Upper lobe of left lung (tissue), 5 donors: ENCODE results near the genes ARR3, KIF4A, GDPD2 and CXorf65.

DNA sequence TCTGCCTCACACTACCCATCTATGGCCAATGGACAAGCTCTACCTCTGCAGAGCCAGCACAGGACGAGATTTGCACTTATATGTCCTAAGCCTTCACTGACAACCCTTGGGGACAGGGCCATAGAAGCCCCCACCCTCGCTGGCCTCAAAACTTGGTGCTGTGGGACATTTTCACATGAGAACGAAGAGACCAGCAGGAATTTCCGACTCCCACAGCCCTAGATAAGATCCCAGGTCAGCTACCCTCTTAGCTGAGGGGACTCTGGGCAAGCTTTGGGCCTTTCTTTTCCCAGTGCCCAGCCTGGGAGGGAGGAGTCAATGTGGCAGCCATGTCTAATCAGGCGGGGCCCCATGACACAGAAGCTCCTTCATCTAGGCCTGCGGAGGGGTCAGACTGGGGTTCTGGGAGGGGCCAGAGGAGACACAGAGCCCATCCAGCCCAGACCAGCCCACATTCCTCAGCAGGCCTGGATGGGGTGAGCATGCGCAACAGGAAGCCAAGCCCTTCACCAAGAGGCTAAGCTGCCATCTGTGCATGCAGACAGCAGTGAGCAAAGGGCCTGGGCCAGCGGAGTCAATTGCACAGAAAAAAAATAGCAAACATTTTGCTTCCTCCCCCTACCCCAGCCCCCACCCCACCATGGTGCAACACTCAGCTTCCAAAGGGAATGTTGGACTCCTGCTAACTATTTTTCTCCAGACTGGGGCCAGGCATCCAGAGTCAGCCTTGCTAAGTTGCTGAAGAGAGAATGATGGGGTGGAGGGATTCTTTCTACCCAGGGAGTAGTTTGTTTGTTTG, 11.9 kb downstream of the PJA1 start:
- PRO-cap, 2 experiments = no peak in any of the 2 experiments
- RAMPAGE, long total RNA, 4 experiments = no peak in any of the 4 experiments

GRCh38 chrX:69503840-69504283, 264 bp upstream of the NALF2 start:
- PRO-cap, 2 experiments = no peak in any of the 2 experiments
- RAMPAGE, long total RNA, 4 experiments = no peak in any of the 4 experiments

DNA sequence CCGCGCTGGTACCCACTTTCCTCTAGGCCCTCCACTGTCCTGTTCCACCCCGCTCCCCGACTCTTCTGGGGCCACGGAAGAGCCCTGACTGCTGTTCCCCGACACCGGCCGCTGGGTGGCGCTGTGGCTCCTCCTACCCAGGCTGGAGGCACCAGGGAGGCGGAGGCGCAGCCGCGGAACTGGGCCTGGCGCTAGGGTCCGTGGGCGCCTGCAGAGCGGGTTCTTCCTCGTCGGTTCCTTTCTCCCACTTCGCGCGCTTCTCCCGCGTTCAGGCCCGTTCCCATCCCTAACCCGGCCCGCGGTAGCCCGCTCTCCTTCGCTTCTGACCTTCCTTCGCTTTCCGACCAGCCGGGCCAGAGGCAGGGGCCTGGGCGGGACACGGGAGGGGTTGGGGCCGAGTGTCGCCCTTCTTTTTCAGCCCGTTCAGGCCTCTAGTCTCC, 34.2 kb downstream of the NALF2 start:
- PRO-cap, 2 experiments = no peak in any of the 2 experiments
- RAMPAGE, long total RNA, 4 experiments = no peak in any of the 4 experiments

GRCh38 chrX:69616920-69617177, 936 bp downstream of the EDA start:
- PRO-cap, 2 experiments = no peak in any of the 2 experiments
- RAMPAGE, long total RNA, 4 experiments = no peak in any of the 4 experiments

- PRO-cap, 2 experiments = no peak in any of the 2 experiments
- RAMPAGE, long total RNA, 4 experiments = no peak in any of the 4 experiments
Measured at GRCh38 chrX:70219988-70220598, 14.4 kb upstream of the AWAT1 start.

DNA sequence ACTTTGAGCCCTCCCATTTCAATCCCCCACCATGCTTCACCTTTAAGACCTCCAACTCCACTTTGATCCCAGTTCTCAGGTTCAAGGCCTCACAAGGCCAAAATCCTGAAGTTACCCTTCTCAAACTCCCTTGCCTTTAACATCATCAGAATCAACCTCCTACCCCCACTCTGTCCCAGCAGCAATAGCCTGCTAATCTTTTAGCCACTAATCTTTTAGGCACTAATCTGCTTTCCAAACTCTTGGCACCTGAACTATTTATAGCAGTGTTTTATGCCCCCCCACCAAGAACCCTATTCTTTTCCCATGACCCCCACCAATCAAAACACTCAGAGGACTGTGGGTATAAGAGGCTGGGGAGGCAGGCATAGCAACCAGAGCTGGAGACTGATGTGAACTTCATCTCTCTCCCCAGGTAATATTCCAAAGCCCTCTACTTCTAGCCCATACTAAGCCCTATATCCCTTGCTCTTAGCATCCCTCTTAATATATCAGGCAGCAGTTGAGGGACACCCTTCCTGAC, at the start of gene ARR3:
ARR3 (plus strand) TSS at position 377 of the 523 bp plus-strand sequence.
- PRO-cap, 2 experiments = no peak in any of the 2 experiments
- RAMPAGE, long total RNA, 4 experiments = no peak in any of the 4 experiments

GRCh38 chrX:70289776-70290916, at the start of gene KIF4A:
Gene KIF4A, plus strand, starts transcription at chrX:70290104.
- PRO-cap, 2 experiments = peak in 1 of 2 experiments; most common plus-strand start chrX:70290102 (in 1); most common minus-strand start chrX:70289910 (in 1)
- RAMPAGE, long total RNA, 4 experiments = start-site peak on the minus strand in 3 of 4 experiments, at chrX:70289892-70289921 at its widest, 18 to 27 reads per replicate

DNA sequence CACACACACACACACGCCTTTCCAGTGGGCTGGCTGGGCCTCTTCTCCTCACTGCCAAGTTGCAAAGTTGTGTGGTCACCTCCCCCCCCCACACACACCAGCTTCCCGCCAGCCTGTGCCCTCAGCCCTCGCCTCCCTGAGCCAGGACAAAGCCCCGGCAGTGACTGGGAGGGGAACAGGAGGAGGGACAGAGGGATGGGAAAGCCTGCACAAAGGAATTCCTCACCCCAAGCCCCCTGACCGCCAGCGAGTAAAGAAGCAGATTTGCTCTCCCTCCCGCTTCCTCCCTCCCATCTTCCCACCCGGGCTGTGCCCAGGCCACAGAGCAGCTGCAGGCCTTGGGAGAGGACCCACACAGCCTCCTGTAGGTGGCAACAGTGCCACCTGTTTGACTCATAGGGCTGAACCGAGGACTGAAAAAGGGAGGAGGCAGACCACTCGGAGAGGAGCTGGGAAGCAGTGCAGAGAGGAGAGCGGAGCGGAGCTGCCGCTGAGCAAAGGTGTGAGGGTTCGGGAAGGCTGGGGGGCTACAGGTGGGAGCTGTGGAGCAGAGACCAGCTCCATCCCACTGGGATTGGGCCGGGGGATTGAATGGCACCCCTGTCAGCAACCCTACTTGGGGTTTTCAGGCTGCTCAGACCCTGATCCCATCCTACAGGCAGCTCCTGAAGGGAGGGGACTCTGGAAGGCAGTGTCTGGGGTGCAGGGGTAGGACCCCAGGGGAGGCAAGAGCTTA, at the start of gene GDPD2:
GDPD2 (plus strand) TSS at position 432 of the 736 bp plus-strand sequence.
- PRO-cap, 2 experiments = no peak in any of the 2 experiments
- RAMPAGE, long total RNA, 4 experiments = no peak in any of the 4 experiments

GRCh38 chrX:70490615-70491001, 46.0 kb downstream of the DLG3 start:
- PRO-cap, 2 experiments = no peak in any of the 2 experiments
- RAMPAGE, long total RNA, 4 experiments = no peak in any of the 4 experiments

DNA sequence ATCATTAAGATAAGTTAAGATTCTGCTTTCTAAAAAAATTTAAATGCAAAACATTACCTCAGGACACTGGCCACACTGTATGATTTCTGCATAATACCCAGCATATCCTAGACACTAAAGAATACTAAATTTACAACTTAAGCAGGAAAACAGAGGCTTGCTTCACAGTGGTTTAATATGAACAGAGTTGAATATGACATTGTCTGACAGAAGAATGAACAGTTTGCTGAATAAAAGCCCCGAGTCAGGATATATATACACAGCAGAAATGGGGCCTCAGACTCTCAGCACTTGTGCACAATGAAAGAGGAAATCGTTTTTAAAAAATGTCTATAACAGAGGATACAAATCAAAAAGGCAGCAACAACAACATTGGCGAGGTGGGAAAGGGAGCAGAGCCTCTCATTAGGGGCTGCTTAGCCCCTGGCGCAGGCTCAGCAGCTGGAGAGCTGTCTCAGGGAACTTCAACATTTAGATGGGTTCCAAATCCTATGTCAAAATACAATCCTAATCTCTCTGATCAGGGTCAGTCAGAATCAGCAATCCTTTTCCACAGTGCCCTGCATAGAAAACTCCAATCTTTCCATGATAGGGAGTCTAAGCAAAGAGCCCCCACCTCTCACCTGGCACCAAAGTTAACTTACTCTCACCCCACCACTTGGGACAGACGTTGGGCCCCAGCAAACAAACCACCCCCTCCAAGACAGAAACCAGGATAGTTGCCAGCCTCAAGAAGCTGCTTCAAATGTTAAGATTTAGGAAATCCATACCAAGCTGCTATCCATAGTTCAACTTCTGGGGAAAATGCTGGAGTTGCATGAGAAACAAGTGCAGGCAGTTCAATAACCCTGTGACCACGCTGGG, 8.8 kb downstream of the SNX12 start:
- PRO-cap, 2 experiments = no peak in any of the 2 experiments
- RAMPAGE, long total RNA, 4 experiments = no peak in any of the 4 experiments

GRCh38 chrX:71067235-71067630, 901 bp downstream of the SNX12 start:
- PRO-cap, 2 experiments = no peak in any of the 2 experiments
- RAMPAGE, long total RNA, 4 experiments = no peak in any of the 4 experiments

- PRO-cap, 2 experiments = no peak in any of the 2 experiments
- RAMPAGE, long total RNA, 4 experiments = no peak in any of the 4 experiments
Measured at GRCh38 chrX:71102617-71103531, 3.7 kb downstream of the CXorf65 start.

GRCh38 chrX:71106618-71106880, at the start of gene CXorf65:
Gene CXorf65, minus strand, starts transcription at chrX:71106740.
- PRO-cap, 2 experiments = no peak in any of the 2 experiments
- RAMPAGE, long total RNA, 4 experiments = no peak in any of the 4 experiments

DNA sequence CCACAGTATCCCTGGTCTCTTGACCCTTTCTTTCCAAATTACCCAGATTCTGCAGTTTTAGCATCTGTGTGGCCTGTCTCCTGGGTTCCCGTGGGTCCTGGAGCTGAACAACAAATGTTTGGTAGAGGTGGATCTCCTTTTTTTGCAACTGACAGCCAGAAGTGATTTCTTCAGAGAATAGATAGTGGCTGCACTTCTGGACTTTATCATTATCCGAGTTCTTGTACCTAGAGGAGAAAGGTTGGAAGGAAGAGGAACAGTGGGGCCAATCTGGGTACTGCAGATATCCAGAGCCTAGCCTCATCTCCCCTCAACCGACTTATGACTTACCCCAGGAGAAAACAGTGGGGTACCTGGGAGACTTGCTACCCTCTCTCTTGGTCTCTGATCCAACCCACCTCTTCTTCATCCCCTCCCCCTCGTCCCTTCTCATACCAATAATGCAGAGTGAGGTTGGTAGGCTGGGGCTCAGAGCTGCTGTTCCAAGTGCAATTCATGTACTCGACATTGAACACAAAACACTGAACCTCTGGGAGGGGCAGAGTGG, 842 bp downstream of the IL2RG start:
- PRO-cap, 2 experiments = no peak in any of the 2 experiments
- RAMPAGE, long total RNA, 4 experiments = no peak in any of the 4 experiments

DNA sequence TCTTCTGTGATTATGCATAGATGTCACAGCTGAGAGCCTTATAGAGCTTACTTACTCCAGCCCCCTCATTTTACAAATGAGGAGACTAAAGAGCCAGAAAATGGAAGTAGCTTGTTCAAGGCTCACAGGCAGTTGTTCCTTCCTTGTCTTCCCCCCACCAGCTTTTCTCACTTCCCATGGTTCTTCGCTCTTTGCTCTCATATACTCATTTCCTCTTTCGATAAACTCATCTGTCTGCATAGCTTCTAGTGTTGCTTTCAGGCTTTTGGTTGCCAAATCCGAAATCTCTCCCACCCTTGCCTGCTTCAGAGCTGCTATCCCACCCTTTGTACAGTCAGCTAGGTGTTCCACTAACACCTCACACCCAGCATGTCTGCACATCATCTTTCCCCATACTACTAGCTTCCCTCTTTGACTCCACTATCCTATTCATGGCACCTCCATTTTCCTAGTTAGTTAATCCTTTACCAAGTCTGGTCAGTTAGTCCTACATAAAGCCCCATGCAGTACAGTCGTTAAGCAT, 24.9 kb upstream of the GJB1 start:
- PRO-cap, 2 experiments = no peak in any of the 2 experiments
- RAMPAGE, long total RNA, 4 experiments = start-site peak on the minus strand in 3 of 4 experiments, centred at positions 130 to 148 of the sequence, 5 to 24 reads per replicate

- PRO-cap, 2 experiments = no peak in any of the 2 experiments
- RAMPAGE, long total RNA, 4 experiments = no peak in any of the 4 experiments
Measured at GRCh38 chrX:71389405-71389683, 23.2 kb downstream of the TAF1 start.

- PRO-cap, 2 experiments = no peak in any of the 2 experiments
- RAMPAGE, long total RNA, 4 experiments = no peak in any of the 4 experiments
Measured at GRCh38 chrX:71393935-71394256, 27.7 kb downstream of the TAF1 start.

DNA sequence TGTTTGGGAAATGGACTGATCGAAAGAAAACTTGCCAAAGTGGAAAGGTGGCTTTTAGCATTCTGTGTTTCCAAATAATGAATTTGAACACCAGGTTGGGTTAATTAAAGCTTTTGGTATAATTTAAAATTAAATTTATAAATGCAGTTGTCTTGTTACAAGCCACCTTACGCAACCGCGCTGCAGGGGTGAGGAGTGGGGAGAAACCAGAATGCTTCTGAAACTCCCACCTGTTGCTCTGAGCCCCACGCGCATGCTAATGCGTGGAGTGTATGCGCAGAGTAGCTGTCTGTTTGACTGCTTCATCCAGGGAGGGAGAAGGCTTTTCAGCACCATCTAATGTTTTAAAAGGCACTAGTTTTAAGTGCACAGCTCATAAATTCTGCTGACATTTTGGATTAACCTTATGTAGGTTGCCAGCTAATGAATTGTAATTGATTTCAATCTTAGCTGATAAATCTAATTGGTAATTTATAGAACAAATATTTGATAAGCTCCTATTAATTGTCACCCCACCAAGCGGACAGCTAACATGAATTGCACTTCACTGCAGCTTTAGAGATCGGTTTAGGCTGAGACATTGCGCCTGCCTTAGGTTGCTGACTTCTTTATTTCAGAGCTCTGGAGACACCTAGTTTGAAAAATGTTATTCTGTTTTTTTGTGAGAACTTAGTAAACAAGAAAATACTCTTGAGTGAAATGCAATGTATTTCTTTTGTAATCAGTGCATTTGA, 12.6 kb downstream of the OGT start:
- PRO-cap, 2 experiments = no peak in any of the 2 experiments
- RAMPAGE, long total RNA, 4 experiments = no peak in any of the 4 experiments

DNA sequence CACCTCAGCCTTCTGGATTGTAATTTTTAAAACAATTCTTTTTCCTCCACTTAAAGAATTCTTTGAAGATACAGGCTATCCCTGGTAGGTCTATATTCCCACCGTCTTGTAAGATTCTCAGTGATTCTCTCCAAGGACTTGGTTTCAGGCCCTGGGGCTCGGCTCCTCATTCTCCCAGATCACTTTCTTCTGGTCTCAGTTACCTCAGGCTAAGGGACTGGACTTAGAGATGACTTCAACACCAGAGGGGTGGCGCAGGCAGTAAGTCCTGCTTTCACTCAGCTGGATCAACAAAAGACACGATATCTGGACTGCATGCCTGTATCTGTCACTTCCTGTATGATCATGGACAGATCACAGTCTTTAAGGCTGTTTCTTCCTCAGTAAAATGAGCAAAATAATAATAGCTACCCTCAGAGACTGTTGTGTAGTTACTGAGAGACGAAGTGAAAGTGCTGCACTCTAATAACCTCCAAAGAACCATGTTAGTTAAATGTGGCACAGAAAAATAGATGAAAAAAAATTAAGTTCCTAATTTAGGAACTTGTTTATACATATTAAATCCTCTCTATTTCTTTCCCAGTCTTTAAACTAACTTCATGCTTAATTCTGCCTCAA, 19.5 kb upstream of the CXCR3 start:
- PRO-cap, 2 experiments = no peak in any of the 2 experiments
- RAMPAGE, long total RNA, 4 experiments = no peak in any of the 4 experiments

GRCh38 chrX:71935660-71936065, 25.0 kb downstream of the NHSL2 start:
- PRO-cap, 2 experiments = no peak in any of the 2 experiments
- RAMPAGE, long total RNA, 4 experiments = no peak in any of the 4 experiments